Tongue (tissue), 2 donors: ENCODE measurements around a stretch of chr17.

DNA sequence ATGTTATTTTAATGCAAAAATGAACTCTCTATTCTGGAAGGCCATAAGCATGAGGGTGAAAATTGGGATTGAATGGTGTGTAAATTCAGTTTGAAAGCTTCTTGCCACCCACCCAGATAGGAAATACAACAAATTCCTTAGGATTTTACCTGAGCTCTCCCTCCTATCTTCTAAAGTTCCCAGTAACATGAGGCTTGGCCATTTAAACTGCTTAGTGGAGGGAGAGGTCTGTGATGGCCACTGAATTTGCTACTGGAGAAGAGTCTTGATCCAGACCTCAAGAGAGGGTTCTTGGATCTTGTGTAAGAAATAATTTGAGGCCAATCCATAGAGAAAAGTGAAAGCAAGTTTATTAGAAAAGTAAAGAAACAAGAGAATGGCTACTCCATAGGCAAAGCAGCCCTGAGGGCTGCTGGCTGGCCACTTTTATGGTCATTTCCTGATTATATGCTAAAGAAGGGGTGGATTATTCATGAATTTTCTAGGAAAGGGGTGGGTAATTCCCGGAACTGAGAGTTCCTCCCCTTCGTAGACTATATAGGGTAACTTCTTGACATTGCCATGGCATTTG, 4.2 kb downstream of the DHRS7B start:
- RAMPAGE, long total RNA: no peak

GRCh38 chr17:21167235-21167897, 40.6 kb downstream of the DHRS7B start:
- RAMPAGE, long total RNA: no peak

DNA sequence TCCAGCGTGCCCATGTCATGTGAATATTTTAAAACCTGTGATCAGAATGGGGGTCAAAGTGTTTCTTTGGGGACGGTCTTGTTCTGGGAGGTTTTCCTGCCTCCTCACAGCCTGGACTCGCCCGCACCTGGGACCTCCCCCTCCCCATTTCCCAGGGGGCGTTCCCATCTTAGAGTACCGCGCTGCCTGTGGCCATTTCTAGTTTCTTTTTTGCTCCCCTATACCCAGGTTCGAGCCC, 1.5 kb downstream of the KCNJ12 start:
- RAMPAGE, long total RNA: no peak

- RAMPAGE, long total RNA: no peak
Observed at GRCh38 chr17:21377972-21378435, 1.8 kb downstream of the KCNJ12 start.

DNA sequence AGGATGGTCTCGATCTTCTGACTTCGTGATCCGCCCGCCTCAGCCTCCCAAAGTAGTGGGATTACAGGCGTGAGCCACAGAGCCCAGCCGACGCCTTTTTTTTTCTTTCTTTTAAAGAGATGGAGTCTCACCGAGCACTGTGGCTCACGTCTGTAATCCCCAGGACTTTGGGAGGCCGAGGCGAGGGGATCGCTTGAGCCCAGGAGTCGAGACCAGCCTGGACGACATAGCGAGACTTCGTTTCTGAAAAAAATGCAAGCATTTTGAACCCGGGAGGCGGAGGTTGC, 524.3 kb downstream of the KCNJ18 start:
- RAMPAGE, long total RNA: no peak

DNA sequence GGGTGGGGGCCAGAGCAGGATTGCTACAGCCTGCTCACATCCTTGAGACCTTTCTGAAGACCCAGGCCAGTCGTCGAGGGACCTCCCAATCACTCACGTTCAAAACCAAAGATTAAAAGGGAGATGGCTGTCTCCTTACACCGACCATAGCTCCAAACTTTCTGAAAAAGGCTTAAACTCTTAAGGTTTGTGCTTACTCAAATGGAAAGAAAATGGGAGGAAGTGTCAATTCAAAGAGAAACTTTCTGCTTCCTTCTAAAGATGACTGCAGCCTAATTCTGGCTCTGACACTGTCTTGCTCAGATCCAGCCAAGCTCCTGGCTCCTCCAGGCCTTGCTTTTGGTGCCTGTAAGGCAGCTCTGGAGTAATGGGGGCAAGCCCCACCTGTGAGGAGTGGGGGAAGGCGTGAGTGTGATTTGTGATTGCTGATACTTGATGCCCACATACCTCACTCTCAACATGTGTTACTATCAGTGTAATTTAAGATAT, 54.9 kb upstream of the WSB1 start:
- RAMPAGE, long total RNA: no peak

- RAMPAGE, long total RNA: no peak
Observed at GRCh38 chr17:27302995-27303901, 9.3 kb downstream of the WSB1 start.

- RAMPAGE, long total RNA: no peak
Observed at GRCh38 chr17:27319660-27320745, 26.1 kb downstream of the WSB1 start.

DNA sequence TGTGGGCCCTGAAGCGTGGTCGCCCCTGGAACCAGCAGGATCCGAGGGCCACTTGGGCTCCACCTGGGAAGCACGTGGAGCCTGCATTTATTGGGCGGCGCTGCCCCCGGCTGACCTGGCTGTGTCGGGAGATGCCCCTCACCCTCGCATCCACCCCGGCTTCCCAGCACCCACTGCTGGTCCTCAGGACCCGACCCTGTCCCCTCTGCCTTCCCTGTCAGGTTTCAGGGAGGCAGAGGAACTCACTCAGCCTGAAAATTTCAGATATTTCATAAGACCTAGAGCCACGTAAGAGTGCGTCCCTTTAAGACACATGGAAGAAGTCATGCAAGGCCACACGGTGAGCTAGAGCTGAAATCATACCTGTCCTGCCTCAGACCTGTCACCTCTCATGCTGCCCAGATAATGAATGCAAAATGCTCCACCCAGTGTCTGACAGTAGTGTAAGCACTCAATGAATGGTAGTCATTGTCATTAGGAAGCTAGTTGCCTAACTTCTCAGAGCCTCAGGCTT, 60.4 kb downstream of the WSB1 start:
- RAMPAGE, long total RNA: no peak

GRCh38 chr17:27494142-27495084, 38.2 kb downstream of the KSR1 start:
- RAMPAGE, long total RNA: no peak

DNA sequence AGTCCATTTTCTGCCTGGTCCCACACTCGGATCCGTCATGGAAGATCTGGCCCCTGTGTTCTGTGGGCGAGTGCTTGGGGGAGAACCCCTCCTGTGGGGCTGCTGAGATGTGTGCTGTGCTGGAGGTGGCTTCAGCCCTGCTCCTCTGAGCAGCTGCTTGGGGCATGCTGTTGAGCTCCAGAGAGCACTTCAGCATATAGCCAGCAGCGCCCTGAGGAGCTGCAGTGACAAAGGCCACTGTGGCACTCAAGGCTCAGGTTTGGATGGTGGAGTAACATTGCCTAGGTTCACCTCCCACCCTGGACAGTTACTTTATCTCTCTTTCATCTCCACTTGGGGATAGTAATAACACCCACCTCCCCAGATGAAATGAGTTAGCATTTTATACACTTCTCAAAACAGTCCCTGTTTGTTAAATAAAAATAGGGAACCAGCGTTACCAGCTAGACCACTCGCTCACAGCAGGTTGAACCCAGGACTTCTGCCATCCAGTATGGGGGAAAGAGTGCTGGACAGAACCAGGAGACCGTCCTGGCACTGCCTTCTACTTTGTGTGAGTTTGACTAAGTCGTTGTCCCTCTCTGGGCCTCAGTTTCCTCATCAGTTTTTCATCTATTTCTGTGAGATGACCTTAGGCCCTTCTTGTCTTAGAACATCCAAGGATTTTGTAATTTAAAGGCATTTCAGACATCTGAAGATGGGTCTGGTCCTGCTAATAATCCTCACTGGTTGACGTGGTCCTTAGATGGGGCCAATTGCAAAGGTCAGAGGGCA, 75.4 kb downstream of the KSR1 start:
- RAMPAGE, long total RNA: no peak

DNA sequence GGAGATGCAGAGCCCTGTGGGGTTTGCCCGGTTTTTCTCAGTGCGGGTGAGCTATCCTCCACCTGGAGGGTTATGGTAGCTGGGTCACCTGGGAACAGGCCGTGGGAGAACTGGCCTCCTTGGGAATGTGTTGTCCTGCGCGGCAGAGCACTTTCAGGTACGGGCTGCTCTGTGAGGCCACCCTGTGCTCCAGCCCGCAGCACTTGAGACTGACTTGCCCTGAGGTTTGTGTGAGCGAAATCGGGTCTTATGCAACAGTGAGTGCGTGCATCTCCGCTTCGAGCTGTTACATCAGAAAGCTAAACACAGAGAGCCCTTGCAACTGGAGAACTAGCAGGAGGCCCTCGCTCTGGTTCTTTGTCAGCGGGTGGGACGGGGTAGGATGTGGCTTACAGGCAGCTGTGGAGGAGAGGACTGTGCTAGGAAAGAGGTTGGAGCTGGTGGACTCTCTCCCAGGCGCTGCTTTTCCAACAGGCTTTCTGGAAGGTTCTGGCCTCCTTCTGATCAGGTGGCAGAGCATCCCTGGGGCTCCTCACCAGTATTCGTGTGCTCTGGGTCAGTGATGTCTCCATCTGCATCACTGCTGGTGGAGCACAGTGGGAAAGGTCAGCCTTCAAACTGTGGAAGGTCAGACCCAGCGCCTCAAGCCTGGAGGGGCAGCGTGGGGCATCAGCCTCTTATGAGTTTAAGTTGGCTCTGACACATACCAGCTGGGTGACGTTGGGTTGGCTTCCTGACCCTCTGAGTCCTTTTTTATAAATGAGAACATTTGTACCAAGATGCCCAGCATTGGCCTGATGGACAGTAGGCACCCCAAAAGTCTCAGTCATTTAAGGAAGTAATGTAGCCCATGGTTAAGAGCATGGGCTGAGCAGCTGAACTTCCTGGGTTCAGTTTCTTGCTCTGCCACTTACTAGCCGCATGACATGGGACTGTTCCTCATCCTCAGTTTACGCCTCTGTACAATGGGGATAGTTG, 76.3 kb downstream of the KSR1 start:
- RAMPAGE, long total RNA: no peak

DNA sequence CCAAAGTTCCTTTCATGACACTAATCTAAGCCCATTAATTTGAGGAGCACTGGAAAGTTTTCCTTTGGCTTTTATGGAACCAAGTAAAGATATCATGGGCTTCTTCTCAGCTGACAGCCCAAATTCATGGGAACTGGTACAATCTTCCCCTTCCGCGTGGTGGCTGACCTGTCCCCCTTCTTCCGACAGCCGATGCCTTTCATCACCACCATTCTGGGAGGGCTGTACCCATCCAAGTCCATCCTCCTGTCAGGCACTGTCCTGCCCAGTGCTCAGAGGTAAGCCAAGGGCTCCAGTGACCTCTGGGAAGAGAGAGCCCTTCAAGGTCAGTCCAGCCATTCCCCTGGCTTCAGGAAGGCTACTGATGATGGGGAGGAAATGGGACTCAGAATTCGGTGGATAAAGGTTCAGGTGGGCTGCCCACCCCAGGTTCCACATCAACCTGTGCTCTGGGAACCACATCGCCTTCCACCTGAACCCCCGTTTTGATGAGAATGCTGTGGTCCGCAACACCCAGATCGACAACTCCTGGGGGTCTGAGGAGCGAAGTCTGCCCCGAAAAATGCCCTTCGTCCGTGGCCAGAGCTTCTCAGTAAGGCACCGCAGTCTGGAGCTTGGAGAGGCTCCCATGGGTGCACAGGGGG, 16.0 kb downstream of the LGALS9 start:
- RAMPAGE, long total RNA: no peak

GRCh38 chr17:27797834-27798309, 2.5 kb downstream of the NOS2 start:
- RAMPAGE, long total RNA: no peak

DNA sequence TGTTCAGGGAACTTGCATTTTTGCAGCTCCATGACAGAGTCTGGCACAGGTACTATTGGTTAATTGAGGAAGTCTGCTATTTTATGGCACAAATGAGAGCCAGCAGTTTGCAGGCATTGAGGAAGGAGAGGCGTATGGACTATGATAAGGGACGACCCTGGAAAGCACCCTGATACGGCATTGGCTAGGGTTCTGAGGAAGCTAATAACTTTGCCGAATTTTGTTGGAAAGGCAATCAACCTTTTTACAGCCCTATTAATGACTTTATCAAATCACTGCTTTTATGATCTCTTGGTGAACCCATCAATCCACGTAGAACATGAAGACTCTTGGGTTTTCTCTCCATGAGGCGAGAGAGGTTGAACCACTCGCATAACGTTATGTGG, 11.8 kb upstream of the NOS2 start:
- RAMPAGE, long total RNA: no peak

- RAMPAGE, long total RNA: no peak
Observed at GRCh38 chr17:28326089-28326854, 7.3 kb downstream of the TMEM97 start.

DNA sequence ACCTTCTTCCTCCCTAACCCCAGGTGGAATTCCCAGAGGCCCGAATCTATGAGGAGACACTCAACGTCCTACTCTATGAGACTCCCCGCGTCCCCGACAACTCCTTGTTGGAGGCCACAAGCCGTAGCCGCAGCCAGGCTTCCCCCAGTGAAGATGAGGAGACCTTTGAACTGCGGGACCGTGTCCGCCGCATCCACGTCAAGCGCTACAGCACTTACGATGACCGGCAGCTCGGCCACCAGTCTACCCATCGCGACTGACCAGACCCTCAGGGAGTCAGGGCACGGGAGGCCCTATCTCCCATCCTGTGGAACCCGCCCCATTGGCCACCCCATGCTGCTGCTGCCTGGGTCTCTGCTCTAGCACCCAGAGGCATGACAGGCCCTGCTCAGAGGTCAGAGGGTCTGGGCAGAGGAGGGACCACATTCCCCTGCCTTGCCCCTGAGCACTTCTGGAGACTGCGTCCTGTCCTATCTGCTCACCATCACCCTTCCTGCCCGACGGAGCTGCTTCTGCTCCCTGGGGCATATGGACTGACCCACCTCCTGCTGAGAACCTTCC, 8.9 kb downstream of the TNFAIP1 start:
- RAMPAGE, long total RNA: no peak

DNA sequence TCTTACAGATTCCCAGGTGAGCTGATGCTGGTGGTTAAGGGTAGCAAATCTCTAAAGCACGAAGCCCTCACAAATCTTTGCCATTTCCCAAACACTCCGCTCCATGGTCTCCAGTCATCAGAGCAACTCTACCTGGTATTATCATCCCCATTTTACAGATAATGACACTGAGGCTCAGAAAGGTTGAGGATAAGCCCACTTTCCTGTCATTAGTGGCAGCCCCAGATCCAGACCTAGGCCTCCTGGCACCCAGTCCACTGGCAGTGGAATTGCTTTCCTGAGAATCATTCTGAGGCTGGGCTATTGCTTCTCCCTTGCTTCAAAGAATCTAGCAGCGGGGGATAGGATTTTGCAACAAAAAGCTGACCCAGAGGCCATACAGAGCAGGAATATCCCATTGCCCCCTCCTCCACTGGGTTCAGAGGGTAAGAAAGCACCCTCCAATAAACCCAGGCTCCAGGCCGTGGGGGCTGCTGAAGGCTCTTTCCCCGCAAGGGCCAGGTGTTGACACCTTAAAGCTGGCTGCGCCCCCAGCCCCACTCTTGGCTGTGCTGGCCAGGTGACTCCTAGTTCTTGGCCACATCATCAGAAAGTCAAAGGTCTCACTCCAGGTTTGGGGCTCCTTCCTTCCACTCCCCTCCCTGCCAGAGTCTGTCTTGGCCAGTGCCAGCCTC, 8.5 kb downstream of the SLC46A1 start:
- RAMPAGE, long total RNA: no peak

- RAMPAGE, long total RNA: no peak
Observed at GRCh38 chr17:28403900-28404279, 2.1 kb downstream of the SLC46A1 start.

DNA sequence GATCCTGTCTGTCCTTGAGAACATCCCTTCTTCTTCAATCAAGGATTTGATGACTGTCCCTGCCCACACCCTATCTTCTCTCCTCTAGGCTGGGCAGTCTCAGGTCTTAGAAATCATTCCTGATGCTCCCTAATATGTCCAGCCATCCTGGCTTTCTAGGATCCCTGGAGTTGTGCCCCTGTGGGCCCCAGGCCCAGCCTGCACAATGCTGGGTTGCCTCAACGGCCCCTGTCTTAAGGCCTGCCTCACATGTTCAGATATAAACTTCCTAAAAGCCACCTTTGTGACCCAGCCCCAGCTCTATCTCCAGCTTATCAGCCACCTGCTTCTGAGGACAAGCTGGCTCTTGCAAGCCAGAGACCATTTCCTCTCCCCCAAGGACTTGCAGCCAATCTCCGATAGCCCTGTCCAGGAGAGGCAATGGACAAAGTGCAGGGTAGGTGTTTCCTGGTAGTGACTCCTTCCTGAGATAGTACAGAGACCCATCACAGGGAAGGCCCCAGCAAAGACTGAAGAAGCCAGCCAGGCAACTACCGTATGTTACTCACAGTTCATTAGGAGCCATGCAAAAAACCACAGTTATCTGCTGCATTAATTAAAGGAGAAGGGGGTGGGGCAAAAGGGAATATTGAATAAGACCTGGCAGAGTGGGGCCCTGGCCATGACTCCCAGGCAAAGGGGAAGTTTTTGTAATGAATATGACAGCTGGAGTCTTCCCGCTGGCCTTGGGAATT, 2.7 kb upstream of the SLC13A2 start:
- RAMPAGE, long total RNA: no peak